ENCODE measurements around a stretch of chr15.

DNA sequence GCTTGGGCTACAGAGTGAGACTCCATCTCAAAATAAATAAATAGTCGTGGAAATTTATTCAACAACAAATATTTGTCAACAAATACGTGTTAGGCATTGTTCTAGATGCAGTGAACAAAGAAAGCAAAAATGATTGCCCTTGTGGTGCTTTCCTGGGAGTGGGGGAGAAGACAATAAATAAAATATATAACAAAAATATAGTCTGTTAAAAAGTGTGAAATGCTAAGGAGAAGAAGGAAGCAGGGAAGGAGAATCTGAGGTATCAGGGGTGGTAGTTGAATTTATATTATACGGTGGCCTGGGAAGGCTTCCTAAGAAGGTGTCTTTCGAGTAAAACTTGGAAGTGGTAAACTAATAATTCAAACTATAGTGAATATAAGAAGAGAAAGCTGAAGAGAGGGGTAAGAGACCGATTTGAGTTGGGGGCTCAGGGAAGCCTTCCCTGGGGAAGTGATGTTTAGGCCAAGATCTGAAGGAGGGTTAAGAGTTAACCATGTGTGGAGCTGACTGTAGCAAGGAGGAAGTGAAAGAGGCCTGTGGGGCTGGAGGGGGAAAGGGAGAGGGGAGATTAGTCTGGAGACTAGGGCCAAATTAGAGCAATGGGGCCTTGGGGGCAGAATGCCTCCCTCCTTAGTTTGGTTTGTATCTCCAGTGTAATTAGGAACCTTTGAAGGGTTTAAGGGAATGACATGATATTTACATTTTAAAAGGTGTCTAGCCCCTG lies 2.0 kb downstream of the ZNF592 start:
- PRO-cap, 2 experiments = no peak in any of the 2 experiments

GRCh38 chr15:84773605-84774155 lies 25.3 kb downstream of the ZNF592 start:
- PRO-cap, 2 experiments = no peak in any of the 2 experiments

- PRO-cap, 2 experiments = no peak in any of the 2 experiments
These were observed 18.7 kb downstream of the ALPK3 start for GRCh38 chr15:84835610-84836501.

- PRO-cap, 2 experiments = no peak in any of the 2 experiments
These were observed 2.0 kb downstream of the SLC28A1 start for GRCh38 chr15:84886315-84887109.

- PRO-cap, 2 experiments = no peak in any of the 2 experiments
These were observed 29.2 kb downstream of the PDE8A start for GRCh38 chr15:85010412-85011667.

- PRO-cap, 2 experiments = no peak in any of the 2 experiments
These were observed 101.8 kb downstream of the PDE8A start for GRCh38 chr15:85083358-85083926.

GRCh38 chr15:85097506-85098167 lies 116.0 kb downstream of the PDE8A start:
- PRO-cap, 2 experiments = no peak in any of the 2 experiments

DNA sequence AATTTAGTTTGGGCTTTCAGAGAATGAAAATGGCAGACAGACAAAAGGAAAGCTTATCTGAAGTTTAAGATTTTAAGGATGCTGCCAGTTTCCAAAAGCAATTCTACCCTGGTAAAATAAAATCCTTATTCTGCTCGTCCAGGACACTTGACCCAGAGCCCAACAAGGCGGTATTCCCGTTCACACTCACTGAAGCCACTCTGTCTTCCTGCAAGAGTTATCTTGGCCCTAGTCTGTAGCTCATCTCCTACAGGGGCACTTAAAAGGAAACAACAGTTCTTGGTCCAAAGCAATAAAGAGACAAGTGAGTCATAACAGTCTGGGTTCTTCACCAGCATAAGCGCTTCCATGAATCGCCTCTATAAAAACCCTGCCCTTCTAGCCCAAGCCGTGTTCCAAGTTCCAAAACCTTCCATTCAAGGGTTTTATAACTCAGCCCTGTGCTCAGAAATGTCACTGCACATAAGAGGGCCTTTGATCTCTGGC lies 64.3 kb upstream of the AKAP13 start:
- PRO-cap, 2 experiments = no peak in any of the 2 experiments

DNA sequence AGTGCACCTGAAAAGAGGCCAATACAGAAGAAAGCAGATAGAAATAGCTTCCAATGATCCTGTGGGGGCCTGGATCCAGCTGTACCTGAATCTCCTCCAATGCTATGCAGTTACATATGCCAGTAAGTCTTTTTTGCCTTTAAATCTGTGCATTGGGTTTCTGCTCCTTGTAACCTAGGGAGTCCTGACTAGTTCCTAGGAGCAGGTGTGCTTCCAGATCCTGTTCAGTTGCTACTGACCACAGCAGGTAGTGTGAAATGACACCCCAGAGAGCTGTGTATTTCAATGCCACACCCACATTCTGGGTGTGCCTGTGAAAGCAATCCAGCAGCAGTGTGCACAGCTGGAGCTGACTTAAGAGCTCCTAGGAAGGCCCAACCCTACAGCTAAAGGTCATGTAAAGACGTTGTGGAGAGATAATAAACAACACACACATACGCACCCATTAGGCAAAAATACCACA lies 62.3 kb upstream of the AKAP13 start:
- PRO-cap, 2 experiments = peak in 2 of 2 experiments; most common minus-strand start position 233 of the sequence (in 1)

DNA sequence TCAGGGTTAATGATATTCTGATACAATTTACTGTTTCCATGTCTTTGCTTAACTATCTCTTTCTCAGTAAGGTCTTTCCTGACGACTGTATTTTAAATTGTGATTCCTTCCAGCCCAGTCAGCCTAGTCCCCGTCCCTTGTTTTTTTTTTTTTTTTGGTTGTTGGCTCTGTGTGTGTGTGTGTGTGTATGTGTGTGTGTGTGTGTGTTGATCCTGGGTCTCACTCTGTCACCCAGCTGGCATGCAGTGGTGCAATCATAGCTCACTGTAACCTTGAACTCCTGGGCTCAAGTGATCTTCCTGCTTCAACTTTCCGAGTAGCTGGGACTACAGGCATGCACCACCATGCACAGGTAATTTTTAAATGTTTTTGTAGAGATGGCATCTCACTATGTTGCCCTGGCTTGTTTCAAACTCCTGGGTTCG lies 31.4 kb upstream of the AKAP13 start:
- PRO-cap, 2 experiments = no peak in any of the 2 experiments

GRCh38 chr15:85385272-85385661 lies 4.9 kb downstream of the AKAP13 start:
- PRO-cap, 2 experiments = no peak in any of the 2 experiments

DNA sequence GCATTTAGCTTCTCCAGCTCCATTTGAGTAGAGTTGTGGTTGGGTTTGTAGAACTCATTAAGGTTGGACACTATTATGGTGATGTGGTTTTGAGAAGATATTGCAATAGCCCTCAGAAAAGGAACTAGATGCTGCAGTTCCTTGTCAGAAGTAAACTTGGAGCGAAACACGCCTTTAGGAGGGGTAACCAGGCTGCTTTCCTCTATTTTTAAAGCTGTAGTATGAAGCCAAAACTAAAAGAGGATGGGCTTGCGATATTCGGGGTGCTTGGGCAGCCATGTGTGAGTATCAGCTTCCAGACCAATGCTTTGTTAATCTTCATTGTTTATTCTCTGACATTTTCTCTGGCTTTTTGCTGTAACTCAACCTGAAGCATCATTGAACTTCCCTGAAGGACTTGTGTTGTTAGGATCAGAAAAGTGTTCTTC lies 174.8 kb downstream of the AKAP13 start:
- PRO-cap, 2 experiments = no peak in any of the 2 experiments

DNA sequence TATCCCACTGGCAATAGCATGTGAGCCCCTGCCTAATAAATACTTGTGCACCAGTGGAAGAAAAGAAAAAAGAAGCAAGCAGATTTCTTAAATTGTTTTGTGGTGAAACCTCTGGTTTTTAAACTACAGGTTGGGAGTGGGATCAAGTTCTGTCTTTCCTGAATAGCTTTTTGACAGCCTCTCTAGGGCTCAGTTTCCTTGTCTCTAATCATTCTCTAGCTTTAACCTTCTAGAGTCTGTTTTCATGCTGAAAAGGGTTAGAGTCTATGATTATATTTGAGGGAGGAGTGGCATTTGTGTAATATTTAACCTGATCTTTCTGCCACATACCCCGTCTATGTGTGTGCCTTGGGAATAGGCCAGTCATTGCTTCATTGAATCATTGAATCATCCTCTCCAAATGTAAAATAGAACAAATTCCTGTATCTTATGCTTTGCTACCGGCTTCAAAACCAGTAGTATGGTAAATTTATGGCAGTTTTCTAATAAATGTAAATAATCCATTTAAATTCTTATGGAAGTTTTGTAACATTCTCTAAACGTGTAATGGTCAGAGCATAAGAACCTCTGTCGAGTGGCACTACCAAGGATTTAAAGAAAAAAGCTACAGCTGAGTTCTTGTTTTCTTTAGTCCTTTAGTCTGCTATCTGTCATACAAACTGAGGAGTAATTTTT lies 204.8 kb downstream of the KLHL25 start:
- PRO-cap, 2 experiments = peak in 1 of 2 experiments; most common minus-strand start position 217 of the sequence (in 1)

DNA sequence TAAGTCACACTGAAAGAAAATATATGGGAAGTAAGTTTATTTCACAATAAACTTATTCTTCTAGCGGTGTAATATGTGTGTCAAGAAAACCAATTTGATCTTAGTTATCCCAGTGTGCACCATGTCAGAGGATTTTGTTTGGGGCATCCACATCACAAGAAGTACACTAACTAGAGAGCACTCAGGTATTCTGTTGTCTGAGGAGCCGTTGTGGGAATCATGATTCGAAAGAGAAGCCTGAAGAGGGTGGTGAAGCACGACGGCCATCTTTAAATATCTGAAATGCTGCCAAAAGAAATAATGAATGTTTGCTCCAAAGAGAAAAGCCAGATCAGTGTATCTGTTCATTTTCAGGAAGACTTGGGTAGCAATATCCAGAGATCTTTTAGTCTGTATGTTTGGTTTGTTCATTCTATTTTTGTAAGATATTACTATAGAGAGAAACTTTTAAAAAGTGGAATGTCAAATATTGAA lies 180.7 kb downstream of the KLHL25 start:
- PRO-cap, 2 experiments = no peak in any of the 2 experiments

DNA sequence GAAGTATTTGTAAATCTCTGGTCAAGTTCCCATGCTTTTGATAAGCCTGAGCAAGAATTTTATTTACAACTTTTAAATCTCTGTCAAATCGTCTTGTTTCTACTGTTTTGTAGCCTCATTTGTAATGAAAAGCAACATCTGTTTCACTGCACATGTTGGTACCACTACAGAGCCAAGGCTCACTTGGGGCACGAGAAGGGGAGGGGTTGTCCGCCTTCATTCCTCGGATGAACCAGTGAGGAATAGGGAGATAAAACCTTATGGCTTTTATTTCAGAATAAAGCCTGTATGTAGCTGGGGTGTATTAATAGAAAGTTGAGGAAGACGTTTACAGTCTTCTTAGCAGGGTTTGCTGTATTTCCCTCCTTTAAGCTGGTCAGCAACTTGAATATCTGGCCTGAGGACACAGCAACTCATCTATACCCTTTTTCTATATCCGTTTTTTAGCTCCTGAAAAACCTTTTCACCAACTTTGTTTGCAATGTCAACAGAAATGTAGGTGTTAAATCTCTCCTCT lies 176.8 kb downstream of the KLHL25 start:
- PRO-cap, 2 experiments = no peak in any of the 2 experiments

- PRO-cap, 2 experiments = no peak in any of the 2 experiments
These were observed 72.8 kb downstream of the KLHL25 start for GRCh38 chr15:85721785-85722435.

DNA sequence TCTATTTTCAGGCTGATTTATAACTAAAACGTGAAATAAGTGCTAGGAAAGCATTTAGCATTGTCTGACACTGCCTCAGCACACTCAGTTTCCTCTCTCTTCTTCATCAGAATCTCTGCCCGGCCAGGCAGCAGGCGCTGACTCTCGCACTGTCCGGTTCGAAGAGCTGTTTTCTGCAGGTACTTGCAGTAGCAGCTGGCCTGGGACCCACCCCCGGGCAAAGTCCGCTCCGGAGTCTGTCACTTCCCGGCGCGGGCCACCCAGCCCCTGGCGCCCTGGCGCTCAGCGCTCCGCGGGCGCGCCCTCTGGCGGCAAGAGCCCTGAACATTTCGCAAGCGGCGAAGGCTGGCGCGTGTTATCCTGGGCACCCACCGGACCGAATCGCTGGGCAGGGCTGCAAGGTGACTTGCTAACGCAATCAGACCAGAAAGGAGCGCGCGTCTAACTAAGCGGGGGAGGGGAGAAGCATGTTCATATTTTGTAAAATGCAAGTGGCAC lies 45.8 kb upstream of the KLHL25 start:
- PRO-cap, 2 experiments = peak in 1 of 2 experiments; most common minus-strand start position 160 of the sequence (in 1)

- PRO-cap, 2 experiments = no peak in any of the 2 experiments
These were observed 84.4 kb downstream of the AGBL1 start for GRCh38 chr15:86163823-86164781.

- PRO-cap, 2 experiments = no peak in any of the 2 experiments
These were observed 448.3 kb downstream of the AGBL1 start for GRCh38 chr15:86528034-86528346.

DNA sequence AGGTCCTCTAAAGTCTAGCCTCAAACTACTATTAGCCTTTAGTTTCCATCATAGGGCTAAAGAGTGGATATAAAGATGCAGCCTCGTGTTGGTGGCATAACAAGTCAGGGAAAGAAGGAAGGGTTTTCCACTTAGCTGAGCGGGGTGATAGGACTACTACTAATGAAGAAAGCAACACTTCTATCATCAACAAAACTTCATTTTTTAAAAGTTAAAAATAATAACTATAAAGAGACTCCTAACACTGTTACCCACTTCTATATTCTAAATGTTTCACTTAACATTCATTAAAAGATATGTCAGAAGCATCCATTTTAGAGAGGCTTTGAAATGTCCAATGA lies 1084.3 kb downstream of the AGBL1 start:
- PRO-cap, 2 experiments = no peak in any of the 2 experiments

Data from Colon Carcinoma Metastatic in the Lung (tissue), 2 donors.